ENCODE results near the genes UTP4 and VPS4A.

DNA sequence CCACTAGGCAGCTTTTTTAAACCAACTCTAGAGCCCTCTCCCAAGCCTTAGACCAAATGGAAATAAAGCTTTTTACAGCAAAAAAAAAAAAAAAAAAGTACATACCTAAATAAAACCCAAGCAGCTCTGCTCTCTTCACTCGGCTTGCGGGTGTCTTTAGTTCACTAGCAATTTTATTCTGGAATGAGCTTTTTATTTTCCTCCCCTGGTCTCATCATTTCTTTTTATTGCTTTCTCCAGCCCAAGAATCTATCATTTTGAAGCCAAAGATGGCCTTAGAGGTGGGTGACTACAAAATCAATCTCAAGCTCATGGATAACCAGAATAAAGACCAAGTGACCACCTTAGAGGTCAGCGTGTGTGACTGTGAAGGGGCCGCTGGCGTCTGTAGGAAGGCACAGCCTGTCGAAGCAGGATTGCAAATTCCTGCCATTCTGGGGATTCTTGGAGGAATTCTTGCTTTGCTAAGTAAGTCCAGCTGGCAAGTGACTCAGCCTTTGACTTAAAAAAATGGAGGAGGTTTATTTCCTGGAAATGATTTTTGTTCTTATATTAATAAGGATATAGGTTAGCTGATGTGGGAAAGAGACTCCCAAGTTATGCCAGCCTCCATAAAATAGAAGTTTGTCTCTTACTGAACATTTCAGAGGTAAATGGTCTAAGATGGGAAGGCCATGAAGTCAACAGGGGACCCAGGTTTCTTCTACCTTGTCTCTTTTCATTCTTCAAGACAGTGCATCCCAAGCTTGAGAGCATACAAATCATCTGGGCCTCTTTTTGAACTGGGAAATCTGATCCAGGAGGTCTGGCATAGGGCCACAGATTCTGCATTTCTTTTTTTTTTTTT is 19.9 kb upstream of the TANGO6 start:
- PRO-cap, result no peak
- RAMPAGE, long total RNA, 4 experiments, result start-site peak on the plus strand in 2 of 4 experiments, centred at positions 310 to 404 of the sequence, 22 to 81 reads per replicate

- PRO-cap, result no peak
- RAMPAGE, long total RNA, 4 experiments, result no peak in any of the 4 experiments
These were observed 50.4 kb downstream of the TANGO6 start for GRCh38 chr16:68893684-68894184.

- PRO-cap, result no peak
- RAMPAGE, long total RNA, 4 experiments, result start-site peak on the plus strand in 1 of 4 experiments, at chr16:68927467-68928035 at its widest, 15 reads per replicate
These were observed 84.2 kb downstream of the TANGO6 start for GRCh38 chr16:68927442-68927977.

GRCh38 chr16:68972601-68973272 is 129.4 kb downstream of the TANGO6 start:
- PRO-cap, result no peak
- RAMPAGE, long total RNA, 4 experiments, result no peak in any of the 4 experiments

DNA sequence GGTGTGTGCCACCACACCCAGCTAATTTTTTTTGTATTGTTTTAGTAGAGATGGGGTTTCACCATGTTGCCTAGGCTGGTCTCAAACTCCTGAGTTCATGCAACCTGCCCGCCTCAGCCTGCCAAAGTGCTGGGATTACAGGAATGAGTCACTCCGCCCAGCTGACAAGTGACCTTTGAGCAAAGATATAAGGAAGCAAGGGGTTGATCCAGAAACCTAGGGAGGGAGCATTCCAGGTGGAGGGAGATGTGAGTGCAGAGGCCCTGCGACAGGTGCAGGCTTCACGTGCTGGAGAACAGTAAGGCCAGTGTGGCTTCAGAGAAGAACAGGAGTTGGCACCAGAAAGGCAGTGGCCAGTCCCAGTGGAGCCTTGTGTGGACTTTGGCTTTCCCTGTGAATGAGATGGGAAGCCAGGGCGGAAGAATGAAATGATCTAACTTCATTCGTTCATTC is 73.6 kb upstream of the HAS3 start:
- PRO-cap, result bidirectional peak, plus-strand start at position 235 of the sequence, minus-strand start at position 128 of the sequence
- RAMPAGE, long total RNA, 4 experiments, result no peak in any of the 4 experiments

GRCh38 chr16:69092650-69092975 is 12.8 kb upstream of the HAS3 start:
- PRO-cap, result unidirectional peak, plus-strand start at chr16:69092906
- RAMPAGE, long total RNA, 4 experiments, result no peak in any of the 4 experiments

DNA sequence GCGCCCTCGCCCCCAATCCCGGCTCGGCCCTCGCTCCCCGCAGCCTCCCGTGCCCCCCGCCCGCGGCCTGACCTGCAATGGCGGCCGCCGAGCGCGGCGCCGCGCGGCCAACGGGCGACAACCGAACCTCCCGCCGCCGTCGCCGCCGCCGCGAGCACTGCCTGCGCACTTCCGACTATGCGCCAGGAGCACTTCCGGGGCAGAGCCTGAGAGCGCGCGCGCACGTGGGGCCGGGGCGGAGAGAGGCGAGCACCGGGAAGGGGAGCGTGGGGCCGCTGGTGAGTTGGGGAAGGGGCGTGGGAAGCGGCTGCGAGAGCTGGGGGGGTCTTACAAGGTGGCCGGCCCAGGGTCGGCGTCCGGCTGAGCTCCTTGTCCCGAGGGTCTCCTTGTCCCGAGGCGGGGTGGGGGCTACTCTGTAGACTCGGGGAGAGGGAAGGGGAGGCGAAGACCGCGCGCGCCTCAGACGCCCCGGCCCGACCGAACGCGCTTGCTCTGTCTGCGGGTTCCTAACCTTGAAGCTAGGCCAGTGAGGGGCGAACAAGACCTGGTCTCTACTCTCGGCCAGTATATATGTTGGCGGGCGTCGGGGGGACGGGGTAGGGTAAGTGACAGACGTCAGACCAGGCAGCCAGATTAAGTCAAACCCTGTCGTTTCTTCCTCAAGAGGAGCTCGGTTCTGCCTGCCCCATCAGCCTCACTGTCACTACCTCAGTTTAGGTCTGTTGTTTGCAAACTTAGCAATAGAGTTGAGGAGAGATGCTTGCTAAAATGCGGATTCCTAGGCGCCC is at the start of gene UTP4:
Gene UTP4 (plus strand): TSS at position 238 of the 788 bp plus-strand sequence.
- PRO-cap, result bidirectional peak, plus-strand start at position 238 of the sequence, minus-strand start at position 159 of the sequence
- RAMPAGE, long total RNA, 4 experiments, result start-site peak on the plus strand in 2 of 4 experiments, centred at positions 225 to 240 of the sequence, 17 to 129 reads per replicate; start-site peak on the minus strand in 3 of 4 experiments, centred at positions 120 to 147 of the sequence, 5 to 38 reads per replicate

DNA sequence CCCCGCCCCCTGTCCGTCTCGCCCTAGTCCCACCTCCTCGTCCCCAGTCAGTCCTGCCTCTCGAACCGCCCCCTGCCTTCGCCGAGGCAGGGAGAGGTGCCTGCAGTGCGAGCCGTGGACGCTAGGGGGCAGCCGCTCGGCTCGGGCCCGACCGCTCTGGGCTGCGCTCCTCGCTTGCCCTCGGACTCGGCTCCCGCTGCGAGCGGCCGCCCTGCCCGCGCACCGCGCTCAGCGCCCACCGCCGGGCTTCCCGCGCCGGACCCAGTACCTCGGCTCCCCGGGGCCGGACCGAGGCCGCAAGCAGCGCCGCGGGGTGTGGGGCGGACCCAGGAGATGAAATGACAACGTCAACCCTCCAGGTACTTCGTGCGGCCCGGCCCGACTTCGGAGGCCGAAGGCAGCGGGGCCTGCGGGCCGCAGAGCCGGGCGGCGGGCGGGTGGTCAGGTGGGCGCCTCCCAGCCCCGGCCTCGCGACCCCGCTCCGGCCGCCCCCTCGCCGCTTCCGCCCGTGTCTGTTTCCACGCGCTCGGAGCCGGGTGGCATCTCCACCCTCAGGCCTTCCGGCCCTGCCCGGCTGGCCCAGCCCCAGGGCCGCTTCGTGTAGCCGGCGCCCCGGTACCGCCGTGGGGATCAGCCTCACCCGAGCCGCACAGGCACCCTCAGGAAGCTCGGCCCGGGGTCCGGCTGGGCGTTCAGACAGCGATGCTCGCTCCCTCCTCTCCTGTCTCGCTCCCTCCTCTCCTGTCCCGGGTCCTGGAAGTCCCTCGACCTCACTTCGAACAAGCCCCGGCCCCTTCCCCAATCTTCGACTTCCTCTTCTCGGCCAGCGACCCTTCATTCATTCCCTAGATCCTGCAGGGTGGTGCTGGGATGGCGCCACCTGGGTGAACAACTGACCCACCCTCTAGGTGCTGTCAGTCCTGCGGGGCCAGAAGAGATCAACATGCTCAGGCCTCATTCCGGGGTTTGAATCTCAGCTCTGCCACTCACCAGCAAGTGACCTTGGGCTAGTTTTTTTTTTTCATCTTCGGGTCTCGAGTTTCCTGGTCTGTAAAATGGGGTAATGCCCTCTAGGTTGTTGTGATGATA is at the start of gene VPS4A:
Gene VPS4A (plus strand): TSS at position 177 of the 1,089 bp plus-strand sequence.
- PRO-cap, result bidirectional peak, plus-strand start at position 184 of the sequence, minus-strand start outside the sequence; unidirectional peak, minus-strand start at position 568 of the sequence
- RAMPAGE, long total RNA, 4 experiments, result no peak in any of the 4 experiments

DNA sequence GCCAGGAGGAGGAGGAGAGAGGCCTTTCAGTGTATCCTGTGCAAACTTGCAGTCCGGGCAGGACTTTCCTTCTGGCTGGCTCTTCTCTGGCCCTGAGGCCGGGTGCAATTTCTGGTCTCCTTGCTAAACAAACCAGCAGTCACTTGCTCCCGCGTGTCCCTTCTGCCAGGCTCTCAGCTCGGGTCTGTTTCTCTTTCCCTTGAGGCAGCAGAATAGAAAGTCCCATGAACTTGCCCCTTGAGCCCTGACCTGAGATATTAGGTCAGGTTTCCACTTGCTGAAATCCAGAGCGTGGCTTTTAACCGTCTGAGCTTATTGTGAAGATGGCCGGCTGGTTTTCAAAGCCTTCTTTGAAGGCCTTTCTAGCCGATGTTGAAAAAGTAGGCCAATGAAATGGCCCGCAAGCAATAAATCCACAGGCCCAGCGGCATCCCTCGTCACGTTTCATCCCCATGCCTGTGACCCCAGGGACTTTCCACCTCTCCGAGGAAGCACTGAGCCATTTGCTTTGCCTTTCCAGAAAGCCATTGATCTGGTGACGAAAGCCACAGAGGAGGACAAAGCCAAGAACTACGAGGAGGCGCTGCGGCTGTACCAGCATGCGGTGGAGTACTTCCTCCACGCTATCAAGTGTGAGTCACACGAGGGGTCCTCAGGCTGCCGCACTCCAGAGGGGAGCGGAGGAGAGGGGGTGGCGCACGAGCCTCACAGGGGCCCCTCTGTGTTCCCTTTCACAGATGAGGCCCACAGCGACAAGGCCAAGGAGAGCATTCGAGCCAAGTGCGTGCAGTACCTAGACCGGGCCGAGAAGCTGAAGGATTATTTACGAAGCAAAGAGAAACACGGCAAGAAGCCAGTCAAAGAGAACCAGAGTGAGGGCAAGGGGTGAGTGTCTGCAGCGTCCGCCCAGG is 4.6 kb downstream of the VPS4A start:
- PRO-cap, result no peak
- RAMPAGE, long total RNA, 4 experiments, result start-site peak on the plus strand in 2 of 4 experiments, centred at positions 519 to 526 of the sequence, 10 to 19 reads per replicate

DNA sequence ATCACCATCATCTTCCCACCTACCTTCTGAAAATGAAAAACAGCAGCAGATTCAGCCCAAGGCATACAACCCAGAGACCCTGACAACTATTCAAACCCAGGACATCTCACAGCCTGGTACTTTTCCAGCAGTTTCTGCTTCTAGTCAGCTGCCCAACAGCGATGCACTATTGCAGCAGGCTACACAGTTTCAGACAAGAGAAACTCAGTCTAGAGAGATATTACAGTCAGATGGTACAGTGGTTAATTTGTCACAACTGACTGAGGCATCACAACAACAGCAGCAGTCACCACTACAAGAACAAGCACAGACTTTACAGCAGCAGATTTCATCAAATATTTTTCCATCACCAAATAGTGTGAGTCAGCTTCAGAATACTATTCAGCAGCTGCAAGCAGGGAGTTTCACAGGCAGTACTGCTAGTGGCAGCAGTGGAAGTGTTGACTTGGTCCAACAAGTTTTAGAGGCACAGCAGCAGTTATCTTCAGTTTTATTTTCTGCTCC is 34.5 kb downstream of the NQO1 start:
- PRO-cap, result no peak
- RAMPAGE, long total RNA, 4 experiments, result start-site peak on the plus strand in 2 of 4 experiments, centred at positions 69 to 249 of the sequence, 25 to 28 reads per replicate

DNA sequence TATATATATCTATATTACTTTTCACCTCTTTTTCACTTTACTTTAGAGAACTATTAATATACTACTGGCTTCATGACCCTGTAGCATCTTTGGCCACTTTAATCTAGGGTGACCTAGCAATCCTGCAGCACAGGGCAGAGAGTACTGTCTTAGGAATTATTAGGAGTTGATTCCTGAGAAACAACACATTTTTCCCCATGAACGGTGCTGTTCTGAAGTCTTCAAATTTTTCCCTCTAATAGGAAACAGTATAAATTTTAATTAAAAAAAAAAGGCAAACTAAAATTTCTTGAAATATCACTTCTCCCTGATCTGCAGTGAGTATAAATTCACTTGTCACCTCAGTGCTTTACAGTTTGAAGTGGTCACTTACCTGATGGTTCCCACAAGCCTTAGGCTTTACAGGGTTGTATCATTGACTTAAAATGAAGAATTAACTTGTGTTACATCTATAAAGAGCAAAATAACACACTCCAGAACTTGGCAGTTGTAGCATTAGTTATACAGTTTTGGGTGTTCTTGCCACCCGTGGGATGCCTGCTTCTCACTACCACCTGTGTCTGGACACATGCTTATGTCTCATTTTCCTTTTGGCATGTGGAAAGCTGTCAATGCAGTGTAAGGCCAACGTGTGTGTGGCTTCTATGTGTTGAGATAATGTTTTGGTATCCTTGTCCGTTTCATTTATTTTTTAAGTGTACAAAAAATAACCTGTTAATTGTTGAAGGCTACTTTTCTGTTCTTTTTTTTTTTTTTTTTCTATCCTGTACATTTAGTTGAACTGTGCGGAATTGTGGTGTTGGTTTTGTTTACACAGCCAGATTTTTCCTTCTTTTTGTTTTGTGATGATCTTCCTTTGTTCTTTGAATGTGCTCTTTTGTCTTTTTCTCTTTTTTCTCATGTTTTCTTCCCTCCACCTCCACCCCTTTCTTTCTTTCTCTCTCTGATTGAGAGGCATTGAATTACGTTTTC is 28.9 kb downstream of the NQO1 start:
- PRO-cap, result no peak
- RAMPAGE, long total RNA, 4 experiments, result no peak in any of the 4 experiments

- PRO-cap, result no peak
- RAMPAGE, long total RNA, 4 experiments, result no peak in any of the 4 experiments
These were observed 2.2 kb upstream of the NOB1 start for GRCh38 chr16:69756927-69757344.

GRCh38 chr16:69798549-69798886 is 36.4 kb downstream of the WWP2 start:
- PRO-cap, result no peak
- RAMPAGE, long total RNA, 4 experiments, result start-site peak on the plus strand in 1 of 4 experiments, at chr16:69798681-69798737 at its widest, 28 reads per replicate

- PRO-cap, result unidirectional peak, plus-strand start at chr16:69822359; unidirectional peak, minus-strand start at chr16:69822410
- RAMPAGE, long total RNA, 4 experiments, result start-site peak on the plus strand in 1 of 4 experiments, at chr16:69822492-69822714 at its widest, 15 reads per replicate
These were observed 60.1 kb downstream of the WWP2 start for GRCh38 chr16:69822256-69822708.

DNA sequence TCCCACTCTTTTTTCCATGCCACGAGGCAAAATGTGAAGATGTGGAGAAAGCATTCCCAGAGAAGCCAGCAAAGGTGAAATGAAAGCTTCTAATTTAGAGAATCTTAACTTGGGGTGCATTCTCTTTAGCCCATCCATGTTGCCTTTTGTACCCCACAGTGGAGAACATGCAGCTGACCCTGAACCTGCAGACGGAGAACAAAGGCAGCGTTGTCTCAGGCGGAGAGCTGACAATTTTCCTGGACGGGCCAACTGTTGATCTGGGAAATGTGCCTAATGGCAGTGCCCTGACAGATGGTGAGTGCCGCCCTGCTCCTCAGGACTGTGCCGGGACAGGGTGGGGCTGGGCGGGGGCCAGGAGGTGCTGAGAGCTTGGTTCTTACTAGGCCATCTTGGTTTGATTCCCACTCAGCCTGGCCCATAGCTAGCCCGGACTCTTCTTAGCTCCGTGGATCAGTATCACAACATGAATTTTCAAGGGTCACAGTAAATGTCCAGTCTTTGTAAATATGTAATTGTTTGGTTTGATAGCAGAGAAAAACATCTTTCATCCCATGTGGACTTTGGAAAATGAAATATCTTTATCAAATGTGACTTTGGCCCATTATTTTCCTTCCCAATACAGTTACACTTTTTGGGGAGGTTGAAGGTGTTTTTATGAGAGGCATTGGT is 78.0 kb downstream of the WWP2 start:
- PRO-cap, result unidirectional peak, minus-strand start at position 200 of the sequence; unidirectional peak, minus-strand start at position 250 of the sequence; unidirectional peak, minus-strand start at position 303 of the sequence
- RAMPAGE, long total RNA, 4 experiments, result start-site peak on the plus strand in 1 of 4 experiments, centred at position 220 of the sequence, 30 reads per replicate

DNA sequence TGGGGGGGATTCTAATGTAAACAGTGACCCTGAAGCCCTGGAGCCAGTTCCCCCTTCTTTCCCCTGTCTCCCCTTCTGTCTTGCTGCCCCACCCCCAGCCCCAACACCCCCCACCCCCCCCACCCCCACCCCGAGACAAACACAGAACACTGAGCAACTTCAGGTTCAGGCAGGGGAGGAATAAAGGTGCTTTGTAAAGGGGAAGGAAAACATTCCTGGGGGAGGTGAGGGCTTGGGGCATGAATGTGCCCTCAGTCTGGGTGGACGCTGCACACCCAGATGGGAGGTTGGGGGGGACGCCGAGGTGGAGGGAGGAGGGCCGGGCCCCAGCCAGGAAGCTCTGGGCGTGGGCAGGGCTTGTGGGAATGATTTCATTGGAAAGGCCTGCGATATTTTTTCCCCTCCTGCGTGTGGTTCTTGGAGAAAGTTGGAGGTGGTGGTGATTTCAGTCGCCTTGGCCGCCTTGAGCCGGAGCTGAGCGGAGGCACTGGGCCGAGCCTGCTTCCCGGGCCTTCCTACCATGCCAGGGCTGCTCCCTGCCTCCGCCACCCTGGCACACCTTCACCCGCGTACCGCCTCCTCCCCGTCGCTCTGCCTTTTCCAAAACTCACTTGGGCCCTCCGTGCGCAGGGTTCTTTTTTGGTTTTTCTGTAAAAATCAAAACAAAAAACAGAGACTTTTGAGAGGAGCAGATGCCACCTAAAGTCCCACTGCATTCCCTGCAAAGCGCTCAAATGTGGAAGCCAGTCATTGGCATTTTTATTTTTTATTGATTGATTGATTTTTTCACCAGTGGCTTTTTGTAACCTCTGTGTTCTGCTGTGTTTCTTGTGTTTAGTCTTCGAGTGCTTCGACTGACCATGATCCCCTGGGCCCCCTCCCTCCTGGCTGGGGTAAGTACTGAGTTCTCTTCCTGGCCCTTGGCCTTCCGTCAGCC is 26.3 kb upstream of the CLEC18A start:
- PRO-cap, result unidirectional peak, plus-strand start at position 421 of the sequence
- RAMPAGE, long total RNA, 4 experiments, result no peak in any of the 4 experiments

GRCh38 chr16:70026272-70026765 is 75.2 kb downstream of the CLEC18A start:
- PRO-cap, result unidirectional peak, minus-strand start at chr16:70026341
- RAMPAGE, long total RNA, 4 experiments, result no peak in any of the 4 experiments

DNA sequence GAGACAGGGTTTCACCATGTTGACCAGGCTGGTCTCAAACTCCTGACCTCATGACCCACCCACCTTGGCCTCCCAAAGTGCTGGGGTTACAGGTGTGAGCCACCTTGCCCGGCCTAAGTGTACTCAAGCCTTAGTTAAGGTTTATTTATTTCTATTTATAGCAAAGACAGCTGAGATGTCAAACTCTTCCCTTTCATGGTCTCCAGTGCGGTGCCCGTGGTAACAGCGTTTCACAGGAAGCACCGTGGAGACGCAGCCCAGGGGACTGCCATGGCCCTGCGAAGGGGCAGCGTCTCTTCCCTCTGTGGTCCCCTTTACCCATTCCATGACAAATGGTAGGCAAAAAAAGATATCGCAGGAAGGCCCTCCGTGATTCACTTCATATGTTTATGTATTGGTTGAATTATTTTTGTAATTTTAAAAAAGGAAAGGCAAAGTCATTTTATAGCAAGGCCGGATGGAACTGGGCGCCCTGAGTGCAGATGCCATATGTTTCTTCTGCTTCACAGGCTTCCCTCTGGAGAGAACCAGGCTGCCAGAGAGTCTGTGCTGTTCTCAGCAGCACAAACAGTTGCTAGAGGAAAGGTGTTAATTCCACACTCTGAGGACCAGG is 29.3 kb downstream of the DDX19A start:
- PRO-cap, result no peak
- RAMPAGE, long total RNA, 4 experiments, result no peak in any of the 4 experiments

DNA sequence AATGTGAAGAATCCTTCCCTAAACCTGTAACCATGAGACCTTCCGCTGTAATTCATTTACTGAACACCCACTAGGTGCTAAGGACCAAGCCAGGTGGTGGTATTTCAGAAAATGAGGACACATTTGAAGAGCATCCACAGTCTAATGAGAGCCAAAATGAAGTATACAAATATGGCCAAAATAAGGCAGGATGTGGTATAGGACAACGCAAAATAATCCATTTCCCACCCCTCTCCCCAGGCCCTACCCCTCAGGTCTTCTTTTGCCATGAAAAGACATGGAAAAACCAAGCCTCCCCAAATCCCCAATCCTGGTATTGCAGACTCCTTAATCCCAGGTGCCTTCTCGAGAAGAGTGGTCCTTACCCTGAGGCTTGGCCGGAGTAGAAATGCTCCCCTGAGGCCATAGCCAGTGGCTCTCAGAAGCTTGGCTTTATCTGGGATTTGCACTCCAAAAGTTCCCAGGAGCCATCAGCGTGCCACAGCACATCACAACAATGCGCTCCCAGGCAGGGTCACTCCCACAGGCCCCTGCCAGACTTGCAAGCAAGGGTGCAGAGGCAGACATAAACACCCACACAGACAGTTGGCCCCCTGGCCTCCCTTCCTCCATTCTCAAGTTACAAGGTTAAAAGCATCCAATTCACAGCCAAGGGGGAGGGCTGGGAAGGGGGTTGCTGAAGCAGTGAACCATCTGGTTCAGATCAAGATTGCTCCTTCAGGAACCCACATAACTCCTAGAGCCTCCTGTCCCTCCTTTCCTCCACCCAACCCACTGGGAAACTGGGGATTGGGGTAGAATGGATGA is 2.0 kb downstream of the ST3GAL2 start:
- PRO-cap, result no peak
- RAMPAGE, long total RNA, 4 experiments, result no peak in any of the 4 experiments

GRCh38 chr16:70512255-70512863 is 11.0 kb downstream of the COG4 start:
- PRO-cap, result no peak
- RAMPAGE, long total RNA, 4 experiments, result start-site peak on the minus strand in 1 of 4 experiments, at chr16:70512398-70512425 at its widest, 16 reads per replicate

All from transverse colon (tissue), 4 donors.